Trachea (tissue), 1 donor: Measurements from ENCODE around the genes MAG and ZNF260.

GRCh38 chr19:35267939-35268159 lies 913 bp upstream of the USF2 start:
- PRO-cap, result bidirectional peak, plus-strand start at chr19:35268180, minus-strand start at chr19:35268126

DNA sequence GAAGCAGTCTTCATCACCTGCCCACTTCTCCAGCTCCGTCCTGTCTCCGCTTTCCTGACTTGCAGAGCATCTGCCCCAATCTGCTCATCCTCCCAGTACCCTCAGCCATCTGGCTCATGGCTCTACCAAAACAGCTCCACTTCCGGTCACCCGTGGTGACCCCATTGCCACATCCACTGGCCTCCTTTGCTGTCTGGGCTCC lies 4.3 kb downstream of the USF2 start:
- PRO-cap, result no peak

DNA sequence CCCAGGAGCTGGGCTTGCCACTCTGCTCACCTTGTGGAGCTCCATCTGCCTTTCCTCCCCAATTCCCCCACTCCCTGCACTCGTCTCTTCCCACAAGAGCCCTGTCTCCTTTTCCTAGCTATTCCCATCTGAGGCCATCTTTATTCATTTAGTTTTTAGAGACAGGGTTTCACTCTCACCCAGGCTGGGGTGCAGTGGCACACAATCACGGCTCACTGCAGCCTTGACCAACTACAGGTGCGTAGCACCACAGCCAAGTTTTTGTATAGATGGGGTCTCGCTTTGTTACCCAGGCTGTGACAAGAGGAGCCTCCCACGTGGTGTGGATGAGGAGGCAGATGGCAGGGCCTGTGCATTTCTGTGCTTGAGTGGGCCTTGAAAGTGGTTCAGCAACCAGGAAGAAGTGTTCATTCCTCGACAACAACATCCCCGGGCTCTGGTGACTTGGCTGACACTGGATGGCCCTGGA lies 1.9 kb upstream of the HAMP start:
- PRO-cap, result no peak

- PRO-cap, result no peak
Observed at GRCh38 chr19:35291713-35292286, at the start of gene MAG. TSS of gene MAG (plus strand) at chr19:35292161.

DNA sequence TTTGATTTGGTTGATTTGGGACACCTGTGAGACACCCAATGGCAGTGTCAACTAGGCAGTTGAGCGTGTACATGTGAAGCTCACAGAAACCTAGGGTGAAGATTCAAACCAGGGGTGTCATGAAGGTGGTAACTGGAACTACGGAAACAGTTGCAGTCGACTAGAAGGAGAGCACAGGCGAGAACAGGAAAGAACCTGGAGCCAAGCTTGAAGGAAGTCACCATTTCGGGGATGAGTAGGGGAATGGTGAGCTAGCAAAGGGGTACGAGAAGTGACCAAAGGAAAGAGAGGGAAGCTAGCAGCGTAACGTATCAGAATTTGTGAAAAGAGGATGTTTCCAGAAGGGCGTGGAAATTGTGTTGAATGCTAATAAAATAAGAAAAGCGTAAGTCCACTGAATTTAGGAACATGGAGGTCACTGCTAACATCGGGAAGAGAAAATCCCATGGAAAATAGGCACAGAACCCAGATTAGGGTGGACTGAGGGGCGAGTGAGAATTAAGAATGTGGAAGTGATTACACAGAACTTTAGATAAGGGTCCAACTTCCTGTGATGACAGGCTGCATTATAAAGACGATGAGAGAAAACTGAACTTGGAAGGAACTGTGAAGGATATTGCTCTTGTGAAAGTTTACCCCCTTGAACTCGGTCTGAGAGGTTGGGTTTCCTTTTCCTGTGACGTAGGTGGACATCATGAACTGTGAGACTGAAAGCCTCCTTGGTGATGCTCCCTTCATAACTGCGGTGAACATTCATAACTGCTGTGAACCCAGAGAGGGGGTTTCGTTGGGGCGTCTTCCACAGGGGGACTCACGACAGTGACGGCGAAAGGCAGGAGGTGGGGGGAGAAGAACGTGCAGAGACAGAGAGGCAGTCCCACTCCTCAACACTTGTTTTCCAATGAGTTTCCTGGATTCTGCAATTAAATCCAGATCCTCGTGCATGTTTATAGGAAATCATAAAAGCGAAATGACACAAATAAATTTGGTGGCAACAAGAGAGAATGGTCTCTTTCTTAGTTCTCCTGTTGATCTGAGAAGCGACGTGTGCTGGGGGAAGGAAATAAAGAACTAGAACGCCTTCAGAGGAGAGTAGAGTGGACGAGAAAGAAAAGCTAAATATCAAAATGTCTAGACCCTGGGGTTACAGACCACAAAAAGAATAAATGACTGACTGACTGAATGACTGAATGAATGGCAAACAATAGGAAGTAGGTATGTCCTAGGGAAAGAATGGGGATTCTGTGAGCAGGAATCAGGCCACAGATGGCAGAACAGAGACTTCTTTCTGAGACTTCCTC lies 1.9 kb upstream of the FFAR2 start:
- PRO-cap, result no peak

DNA sequence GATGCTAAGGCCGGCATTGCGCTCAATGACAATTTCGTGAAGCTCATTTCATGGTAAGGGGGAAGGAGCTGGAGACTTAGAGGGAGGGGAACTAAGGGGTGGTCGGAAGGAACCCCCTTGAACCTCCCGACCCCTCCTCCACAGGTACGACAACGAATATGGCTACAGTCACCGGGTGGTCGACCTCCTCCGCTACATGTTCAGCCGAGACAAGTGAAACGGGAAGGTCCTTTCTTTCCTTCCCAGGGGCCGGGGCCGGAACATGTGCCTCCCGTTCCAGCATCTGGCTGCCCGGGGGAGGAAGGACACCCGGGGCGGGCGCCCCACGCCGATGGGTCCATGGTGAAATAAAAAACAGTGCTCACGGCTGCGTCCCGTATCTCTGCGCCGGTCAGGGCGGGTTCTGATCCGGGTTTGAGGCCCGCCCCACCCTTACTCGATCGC lies 450 bp upstream of the TMEM147 start:
- PRO-cap, result no peak

DNA sequence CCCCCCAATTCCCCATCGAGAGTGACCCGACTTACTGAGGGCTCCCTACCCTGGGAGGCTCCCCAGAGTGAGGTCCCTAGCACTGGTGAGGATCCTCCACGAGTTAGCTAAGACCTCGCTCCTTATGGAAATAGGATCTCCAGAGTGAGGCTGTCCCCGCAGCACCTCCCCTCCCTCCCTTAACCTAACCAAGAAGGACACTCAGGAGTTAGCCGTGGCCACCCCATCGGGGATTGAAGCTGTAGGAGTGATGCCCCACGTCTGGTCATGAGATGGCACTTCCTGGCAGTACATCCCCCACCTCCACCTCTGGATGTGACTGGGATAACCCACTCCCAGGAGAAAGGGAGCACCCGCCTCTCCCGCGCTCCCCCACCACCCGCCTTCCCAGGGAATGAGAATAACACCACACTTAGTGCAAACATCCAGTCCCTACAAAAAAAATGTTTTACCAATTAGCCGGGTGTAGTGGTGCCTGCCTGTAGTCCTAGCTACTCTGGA lies 496 bp downstream of the HAUS5 start:
- PRO-cap, result no peak

DNA sequence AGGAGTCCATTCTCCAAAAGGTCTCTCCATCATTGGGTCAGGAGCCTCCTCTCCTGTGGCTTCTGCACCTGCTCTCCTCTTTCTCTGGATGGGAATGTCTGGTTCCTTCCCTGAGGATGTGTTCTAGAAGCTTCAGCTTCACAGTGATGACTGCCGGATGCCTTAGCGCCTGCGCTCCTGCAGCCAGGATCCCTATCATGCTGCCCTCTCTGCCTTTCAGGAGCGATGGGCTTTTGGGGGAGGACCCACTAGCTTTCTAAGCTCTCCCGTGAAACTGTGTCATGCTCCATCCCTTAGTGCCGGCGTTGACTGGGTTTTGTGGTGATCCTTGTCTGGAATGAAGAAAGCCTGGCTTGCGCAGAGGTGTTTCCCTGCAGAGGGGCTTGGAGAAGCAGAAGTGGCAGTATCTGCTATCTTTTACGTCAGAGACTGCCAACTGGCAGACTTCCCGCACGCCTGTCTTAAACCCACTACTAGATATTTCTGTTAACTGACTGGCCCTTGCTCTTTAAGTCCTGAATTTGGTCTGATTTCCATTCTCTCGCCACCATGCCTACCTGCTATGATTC lies 3.9 kb upstream of the KMT2B start:
- PRO-cap, result no peak

GRCh38 chr19:35729953-35731211 lies 11.9 kb downstream of the IGFLR1 start:
- PRO-cap, result no peak

GRCh38 chr19:35757095-35758023 lies 530 bp upstream of the HSPB6 start:
- PRO-cap, result bidirectional peak, plus-strand start at chr19:35757548, minus-strand start at chr19:35757373; unidirectional peak, minus-strand start at chr19:35757670; bidirectional peak, plus-strand start at chr19:35758184, minus-strand start at chr19:35757937

GRCh38 chr19:35846351-35846752 lies 6.0 kb downstream of the NPHS1 start:
- PRO-cap, result no peak

GRCh38 chr19:35903216-35904091 lies 1.1 kb downstream of the HCST start:
- PRO-cap, result bidirectional peak, plus-strand start at chr19:35903955, minus-strand start at chr19:35903811

GRCh38 chr19:36121566-36121984 lies 6.3 kb downstream of the TBCB start:
- PRO-cap, result no peak

DNA sequence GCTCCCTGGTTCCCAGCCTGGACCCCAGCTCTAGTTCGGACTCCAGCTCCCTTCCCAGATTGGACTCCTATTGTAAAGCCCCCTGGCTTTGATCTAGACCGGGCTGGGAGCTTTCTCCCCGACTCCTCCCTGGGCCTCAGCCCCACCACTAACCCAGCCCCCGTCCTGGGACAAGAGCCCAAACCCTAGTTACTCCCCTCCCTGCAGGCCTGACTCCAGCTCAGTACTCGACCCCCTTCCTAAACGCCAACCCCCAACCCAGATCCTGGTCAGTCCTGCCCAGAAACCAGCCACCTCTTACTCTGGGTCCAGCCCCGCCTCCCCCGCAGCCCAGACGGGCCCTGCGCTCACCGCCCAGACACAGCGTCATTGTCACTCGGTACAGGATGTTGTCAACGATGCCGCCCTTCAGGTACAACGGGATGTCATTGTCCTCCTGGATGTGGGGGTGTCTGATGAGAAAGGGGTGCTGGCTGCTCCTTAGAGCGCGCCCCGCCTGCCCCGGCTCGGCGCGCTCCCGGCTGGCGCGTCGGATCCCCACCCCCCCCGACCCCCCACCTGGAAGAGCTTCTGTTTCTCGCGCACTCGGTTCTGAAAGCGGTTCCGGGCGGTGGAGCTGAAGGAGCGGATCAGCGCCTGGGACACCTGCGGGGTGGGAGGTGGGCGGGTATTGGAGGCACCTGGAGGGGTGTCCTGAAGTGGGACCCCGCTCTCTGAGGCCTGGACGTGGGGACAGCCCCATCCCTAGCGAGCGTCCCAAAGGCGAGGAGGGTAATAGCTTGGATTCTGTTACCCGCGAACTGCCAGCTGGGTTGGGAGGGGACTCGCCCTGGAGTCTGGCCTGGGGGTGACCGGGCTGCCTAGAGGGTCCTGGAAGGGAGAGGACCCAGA lies 891 bp downstream of the COX7A1 start:
- PRO-cap, result bidirectional peak, plus-strand start at position 272 of the sequence, minus-strand start at position 267 of the sequence; bidirectional peak, plus-strand start at position 600 of the sequence, minus-strand start at position 295 of the sequence; unidirectional peak, minus-strand start at position 715 of the sequence

GRCh38 chr19:36215606-36215923 lies 659 bp downstream of the ZNF146 start:
- PRO-cap, result no peak

- PRO-cap, result no peak
Observed at GRCh38 chr19:36330519-36331162, 48.4 kb downstream of the ZFP14 start.

- PRO-cap, result no peak
Observed at GRCh38 chr19:36331611-36332730, 47.0 kb downstream of the ZFP14 start.

GRCh38 chr19:36420882-36422127 lies 2.9 kb upstream of the ZFP82 start:
- PRO-cap, result no peak

DNA sequence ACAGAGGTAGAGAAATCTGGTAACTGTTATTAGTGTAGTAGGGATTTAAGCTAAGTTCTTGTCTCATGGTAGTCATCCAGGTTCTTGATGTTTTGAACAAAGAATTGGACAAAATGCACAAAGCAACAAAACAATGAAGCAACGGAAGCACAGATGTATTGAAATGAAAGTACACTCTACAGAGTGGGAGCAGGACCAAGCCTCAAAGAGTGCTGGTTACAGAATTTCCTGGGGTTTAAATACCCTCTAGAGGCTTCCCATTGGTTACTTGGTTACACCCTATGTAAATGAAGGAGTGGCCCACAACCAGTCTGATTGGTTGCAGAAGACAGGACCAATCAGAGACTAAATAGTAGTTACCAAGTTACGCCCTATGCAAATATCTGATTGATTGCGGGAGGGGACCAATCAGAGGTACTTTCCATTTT lies 5.3 kb upstream of the ZFP82 start:
- PRO-cap, result no peak

- PRO-cap, result bidirectional peak, plus-strand start at chr19:36528465, minus-strand start at chr19:36528338; bidirectional peak, plus-strand start at chr19:36528746, minus-strand start at chr19:36528679
Observed at GRCh38 chr19:36527712-36529084, at the start of gene ZNF260. TSS of gene ZNF260 (minus strand) at chr19:36528271.